Left common carotid artery plus branches (tissue), 1 donor: Measurements from ENCODE around the gene HEBP1.

DNA sequence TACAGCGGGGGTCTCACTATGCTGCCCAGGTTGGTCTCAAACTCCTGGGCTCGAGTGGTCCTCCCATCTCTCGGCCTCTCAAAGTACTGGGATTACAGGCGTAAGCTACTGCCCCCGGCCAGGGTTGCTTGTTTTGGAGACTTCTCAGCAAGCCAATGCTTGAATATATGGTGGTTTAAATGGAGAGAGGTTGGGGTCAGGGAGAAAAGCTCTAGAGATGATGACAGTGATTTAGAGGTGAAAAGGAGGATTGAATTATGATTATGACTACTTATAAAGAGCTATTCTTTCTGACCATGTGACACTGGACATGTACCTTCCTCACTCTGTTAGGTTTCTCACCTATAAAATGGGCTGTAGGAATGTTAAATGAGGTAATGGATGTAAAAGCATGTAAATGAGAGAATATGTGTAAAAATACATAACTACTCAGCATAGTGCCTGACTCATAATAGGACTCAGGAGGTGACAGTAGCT is 7.9 kb downstream of the GPRC5A start:
- PRO-cap, result no peak

- PRO-cap, result no peak
Measured at GRCh38 chr12:12975653-12976162, 23.7 kb upstream of the GPRC5D start.

DNA sequence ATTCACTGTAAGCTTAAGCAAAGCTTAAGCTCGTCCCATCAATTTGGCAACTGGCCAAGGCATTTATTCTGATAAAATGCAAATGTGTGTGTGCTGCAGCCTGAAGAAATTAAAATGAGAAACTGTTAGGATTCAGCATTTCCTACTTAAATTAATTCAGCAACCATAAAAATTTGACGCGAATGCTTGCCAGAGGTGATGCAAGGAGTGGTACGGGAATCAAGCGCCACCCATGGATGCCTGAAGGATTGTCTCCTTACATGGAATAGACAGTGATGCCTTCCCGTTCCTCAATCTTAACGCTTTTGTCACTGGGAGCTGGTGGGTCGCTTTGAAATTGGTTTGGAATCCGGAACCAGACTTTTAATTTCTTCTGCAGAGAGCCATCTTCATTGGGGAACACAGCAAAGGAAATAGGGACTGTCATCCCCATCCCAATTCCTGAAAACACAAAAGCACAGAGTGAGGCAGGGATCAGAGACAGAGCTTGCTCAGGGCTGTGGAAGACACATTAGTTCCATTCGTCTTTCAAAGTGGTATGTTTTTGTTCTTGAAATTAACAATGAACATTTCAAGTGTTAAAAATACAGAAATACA is 13.1 kb downstream of the HEBP1 start:
- PRO-cap, result no peak

DNA sequence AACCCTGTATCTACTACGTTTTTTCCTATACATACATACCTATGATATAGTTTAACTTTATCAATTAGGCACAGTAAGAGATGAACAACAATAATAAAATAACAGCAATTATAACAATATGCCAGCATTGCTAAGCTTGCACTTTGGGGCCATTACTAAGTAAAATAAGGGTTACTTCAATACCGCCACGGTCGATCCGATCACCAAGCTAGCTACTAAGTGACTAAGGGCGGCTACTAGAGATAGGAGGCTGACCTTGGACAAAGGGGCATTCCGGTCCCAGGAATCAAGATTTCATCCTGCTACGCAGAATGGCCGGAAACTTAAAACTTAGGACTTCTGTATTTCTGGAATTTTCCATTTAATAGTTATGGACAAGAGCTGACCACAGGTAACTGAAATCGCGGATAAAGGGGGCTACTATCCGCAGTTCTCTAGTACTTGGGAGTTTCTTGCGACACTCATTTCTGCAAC is 811 bp downstream of the HEBP1 start:
- PRO-cap, result no peak

- PRO-cap, result bidirectional peak, plus-strand start at chr12:13000476, minus-strand start at chr12:13000262
Measured at GRCh38 chr12:12999992-13000603, at the start of gene HEBP1. TSS of gene HEBP1 (minus strand) at chr12:13000265.

- PRO-cap, result no peak
Measured at GRCh38 chr12:13001698-13002036, 1.6 kb upstream of the HEBP1 start.

DNA sequence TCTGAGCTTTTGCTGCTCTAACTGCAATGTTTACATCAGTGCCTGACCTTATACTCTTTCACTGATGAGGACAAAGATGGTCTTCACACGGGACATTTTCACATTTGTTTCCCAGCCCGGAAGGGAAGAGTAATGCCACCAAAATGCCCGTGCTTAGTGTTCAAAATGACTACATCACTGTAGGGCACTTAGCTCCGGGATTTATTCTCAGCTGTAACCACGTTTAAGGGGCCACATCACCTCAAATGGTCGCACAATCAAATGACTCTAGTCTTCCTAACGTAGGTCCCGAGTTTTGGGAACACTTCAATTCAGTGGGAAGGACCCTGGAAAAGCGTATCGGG is 2.9 kb downstream of the GSG1 start:
- PRO-cap, result no peak

- PRO-cap, result unidirectional peak, minus-strand start at chr12:13117053
Measured at GRCh38 chr12:13116888-13117280, 13.4 kb upstream of the GSG1 start.

DNA sequence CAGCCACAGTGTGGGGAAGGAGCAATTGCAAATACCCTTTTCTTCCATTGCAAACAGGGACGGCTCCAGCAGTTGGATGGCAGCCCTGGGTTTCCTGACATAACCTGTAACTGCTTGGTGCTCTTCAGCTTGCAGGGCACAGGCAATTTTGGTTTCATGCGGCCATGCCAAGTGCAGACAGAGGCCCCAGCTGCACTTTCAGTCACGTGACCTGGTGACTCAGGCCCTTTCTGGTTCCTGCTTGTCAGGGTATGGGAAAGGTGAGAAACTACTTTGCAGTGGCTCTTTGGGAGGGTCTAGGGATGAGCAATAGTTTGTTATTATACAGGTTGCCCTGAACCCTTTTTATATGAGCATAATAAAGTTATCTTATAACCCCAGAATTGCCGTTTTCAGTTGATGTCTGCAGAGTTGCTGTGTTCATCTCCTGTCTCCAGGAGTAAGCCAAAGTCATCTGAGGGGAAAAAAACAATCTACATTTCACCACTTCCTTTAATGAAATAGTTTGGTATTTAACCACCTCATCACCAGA is 31.0 kb upstream of the EMP1 start:
- PRO-cap, result no peak

- PRO-cap, result no peak
Measured at GRCh38 chr12:13175395-13176079, 21.0 kb upstream of the EMP1 start.

- PRO-cap, result no peak
Measured at GRCh38 chr12:13195773-13196307, 686 bp upstream of the EMP1 start.

DNA sequence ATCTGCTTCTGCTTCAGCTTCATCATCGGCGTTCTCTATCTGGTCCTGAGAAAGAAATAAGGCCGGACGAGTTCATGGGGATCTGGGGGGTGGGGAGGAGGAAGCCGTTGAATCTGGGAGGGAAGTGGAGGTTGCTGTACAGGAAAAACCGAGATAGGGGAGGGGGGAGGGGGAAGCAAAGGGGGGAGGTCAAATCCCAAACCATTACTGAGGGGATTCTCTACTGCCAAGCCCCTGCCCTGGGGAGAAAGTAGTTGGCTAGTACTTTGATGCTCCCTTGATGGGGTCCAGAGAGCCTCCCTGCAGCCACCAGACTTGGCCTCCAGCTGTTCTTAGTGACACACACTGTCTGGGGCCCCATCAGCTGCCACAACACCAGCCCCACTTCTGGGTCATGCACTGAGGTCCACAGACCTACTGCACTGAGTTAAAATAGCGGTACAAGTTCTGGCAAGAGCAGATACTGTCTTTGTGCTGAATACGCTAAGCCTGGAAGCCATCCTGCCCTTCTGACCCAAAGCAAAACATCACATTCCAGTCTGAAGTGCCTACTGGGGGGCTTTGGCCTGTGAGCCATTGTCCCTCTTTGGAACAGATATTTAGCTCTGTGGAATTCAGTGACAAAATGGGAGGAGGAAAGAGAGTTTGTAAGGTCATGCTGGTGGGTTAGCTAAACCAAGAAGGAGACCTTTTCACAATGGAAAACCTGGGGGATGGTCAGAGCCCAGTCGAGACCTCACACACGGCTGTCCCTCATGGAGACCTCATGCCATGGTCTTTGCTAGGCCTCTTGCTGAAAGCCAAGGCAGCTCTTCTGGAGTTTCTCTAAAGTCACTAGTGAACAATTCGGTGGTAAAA is 18.3 kb downstream of the EMP1 start:
- PRO-cap, result no peak

DNA sequence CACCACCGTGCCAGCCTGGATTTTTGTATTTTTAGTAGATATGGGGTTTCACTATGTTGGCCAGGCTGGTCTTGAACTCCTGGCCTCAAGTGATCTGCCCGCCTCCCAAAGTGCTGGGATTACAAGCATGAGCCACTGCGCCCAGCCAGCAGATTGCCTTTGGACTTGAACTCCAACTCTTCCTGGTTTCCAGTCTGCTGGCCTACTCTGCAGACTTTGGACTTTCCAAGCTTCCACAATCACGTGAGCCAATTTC is 54.9 kb downstream of the EMP1 start:
- PRO-cap, result no peak

GRCh38 chr12:13339645-13340033 is 143.1 kb downstream of the EMP1 start:
- PRO-cap, result no peak

- PRO-cap, result no peak
Measured at GRCh38 chr12:13390174-13390866, 193.8 kb downstream of the EMP1 start.

DNA sequence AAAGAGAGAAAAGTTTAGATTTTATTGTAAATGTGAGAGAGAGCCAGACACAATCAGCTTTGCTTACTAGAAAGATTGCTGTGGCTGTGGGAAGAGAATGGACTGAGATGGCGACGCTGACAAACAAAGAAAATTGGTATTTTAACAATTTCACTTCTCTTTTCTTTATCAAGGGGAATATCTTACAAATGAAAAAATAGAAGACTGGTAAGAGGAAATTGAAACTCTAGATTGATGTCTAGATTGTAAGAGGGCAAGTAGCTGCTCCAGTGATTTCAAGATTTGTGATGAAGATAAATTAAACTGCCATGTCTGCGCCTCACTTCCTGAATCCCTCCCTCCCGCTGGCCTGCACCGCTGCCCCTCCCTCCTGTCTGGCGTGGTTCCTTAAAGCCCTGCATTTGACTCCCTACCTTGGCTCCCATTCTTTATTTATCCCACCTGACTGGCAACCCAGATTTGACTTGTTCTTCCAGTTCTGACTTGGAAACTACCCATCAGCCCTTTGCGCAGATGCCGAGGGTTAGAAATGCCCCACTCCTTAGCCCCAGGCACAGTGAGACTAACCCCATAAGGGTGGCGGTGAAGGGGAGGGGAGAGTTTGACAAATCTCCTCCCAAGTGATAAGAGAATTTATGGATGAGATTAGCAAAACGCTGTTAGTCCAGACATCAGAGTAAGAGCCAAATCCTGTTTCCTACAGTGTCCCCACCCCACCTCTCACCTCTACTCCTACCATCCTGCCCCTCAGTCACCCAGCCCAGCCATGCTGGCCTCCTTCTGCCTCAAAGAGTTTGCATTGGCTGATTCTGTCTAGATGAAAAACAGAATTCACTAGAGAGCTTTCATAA is 125.3 kb upstream of the ATF7IP start:
- PRO-cap, result no peak

GRCh38 chr12:14695021-14695379 is 1.4 kb downstream of the GUCY2C start:
- PRO-cap, result no peak

- PRO-cap, result no peak
Measured at GRCh38 chr12:14769276-14769904, 1.5 kb downstream of the H4C16 start.

- PRO-cap, result bidirectional peak, plus-strand start at chr12:14770823, minus-strand start at chr12:14770789
Measured at GRCh38 chr12:14770674-14771051, 268 bp downstream of the H4C16 start.

DNA sequence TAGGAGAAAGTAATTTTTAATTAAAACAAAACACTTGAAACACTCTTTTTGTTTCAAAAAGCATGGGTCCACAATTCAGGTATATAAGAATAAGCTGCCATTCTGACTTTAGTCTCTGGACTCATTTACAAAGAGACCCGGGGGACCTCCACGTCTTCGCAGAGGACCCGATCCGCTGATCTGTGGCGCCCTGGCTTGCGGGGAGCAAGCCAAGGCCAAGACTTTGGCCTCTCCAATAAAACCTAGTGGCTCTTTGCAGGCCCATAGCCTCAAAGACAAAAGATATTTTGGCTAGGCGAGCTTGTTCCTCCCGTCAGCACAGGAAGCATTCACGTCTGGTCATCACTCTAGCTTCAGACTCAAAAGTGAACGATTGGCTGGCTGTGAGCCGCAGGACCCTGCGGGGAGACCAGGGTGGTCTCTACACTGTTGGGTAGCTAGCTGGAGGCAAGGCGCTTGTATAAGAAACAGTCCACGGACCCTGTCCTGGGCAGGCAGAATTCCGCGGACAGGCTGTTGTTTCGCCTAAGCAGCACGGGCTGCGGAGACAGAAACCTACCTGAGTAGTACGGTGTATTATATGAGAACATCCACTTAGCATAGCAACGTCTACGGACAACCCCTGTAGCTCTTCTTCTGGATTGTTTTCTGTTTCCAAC is 636 bp upstream of the H2AJ start:
- PRO-cap, result no peak